Endometrial microvascular endothelial cells (primary cell): ENCODE results near the gene WIPF3.

DNA sequence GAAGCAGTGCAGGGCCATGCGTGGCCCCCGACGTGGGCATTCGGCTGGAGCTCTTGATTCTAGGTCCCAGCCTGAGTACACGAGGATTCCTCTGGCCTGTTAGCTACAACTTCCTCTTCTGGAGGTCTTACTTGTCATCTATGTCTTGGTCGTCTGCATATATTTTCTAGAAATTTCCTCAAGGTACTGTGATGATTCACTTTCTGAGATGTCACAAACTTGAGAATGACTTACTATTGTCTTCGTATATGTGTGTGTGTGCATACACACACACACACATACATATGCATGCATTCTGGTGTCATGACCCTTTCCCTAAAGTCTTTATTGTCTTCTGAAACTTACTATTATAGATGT lies 59.3 kb upstream of the JAZF1 start:
- RAMPAGE, long total RNA, result no peak

- RAMPAGE, long total RNA, result no peak
These were observed 85.1 kb upstream of the CREB5 start for GRCh38 chr7:28327197-28327582.

- RAMPAGE, long total RNA, result no peak
These were observed 20.0 kb downstream of the CREB5 start for GRCh38 chr7:28432291-28432732.

DNA sequence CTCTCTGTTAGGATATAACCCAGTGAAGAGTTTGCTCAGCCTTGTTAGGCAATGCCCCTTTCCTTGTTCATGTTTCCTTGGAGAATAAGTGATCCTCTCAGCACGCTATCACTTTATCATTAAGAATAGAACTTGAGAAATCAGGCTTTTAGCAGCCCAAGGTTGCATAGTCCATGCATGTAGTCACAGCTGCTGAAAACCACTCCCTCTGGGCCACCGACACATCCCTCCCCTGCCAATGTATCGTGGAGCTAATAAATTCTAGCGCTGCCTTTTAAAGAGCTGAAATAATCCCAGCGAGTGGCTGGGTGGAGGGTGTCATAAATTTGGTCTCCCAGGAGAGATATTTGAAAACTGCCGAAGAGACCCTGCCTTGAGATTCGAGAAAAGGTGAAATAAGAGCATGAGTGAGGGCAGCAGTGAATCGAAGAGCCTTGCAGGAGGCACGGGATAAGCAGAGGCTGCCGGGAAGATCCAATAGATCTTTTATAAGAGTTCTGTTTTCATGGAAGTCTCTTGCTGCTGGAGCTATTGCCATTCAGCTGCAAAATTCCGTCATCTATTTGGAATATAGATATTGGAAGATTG lies 249.9 kb downstream of the TRIL start:
- RAMPAGE, long total RNA, result no peak

DNA sequence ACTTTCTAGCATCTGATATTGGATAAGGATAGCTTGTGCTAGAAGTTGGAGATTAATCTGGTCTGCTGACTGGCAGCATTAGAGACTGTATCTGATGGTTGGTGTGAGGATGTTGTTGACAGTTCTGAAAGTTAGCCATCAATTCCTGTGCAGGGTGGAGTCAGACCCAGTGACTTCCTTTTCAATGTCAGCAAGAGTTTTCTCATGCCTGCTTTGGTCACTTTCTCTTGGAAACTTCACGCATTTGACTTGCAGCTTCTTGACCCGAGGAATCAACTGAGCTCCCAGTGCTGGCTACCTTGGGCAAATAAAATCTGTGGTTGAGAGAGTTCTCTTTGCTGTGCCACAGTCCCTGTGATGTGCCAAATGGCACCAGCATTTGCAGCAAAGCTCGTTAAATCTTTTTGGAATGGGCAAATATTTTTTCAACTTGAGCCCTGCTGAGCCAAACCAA lies 233.0 kb downstream of the TRIL start:
- RAMPAGE, long total RNA, result no peak

- RAMPAGE, long total RNA, result no peak
These were observed 225.6 kb downstream of the TRIL start for GRCh38 chr7:28732627-28732809.

- RAMPAGE, long total RNA, result no peak
These were observed 204.0 kb downstream of the TRIL start for GRCh38 chr7:28754023-28754646.

DNA sequence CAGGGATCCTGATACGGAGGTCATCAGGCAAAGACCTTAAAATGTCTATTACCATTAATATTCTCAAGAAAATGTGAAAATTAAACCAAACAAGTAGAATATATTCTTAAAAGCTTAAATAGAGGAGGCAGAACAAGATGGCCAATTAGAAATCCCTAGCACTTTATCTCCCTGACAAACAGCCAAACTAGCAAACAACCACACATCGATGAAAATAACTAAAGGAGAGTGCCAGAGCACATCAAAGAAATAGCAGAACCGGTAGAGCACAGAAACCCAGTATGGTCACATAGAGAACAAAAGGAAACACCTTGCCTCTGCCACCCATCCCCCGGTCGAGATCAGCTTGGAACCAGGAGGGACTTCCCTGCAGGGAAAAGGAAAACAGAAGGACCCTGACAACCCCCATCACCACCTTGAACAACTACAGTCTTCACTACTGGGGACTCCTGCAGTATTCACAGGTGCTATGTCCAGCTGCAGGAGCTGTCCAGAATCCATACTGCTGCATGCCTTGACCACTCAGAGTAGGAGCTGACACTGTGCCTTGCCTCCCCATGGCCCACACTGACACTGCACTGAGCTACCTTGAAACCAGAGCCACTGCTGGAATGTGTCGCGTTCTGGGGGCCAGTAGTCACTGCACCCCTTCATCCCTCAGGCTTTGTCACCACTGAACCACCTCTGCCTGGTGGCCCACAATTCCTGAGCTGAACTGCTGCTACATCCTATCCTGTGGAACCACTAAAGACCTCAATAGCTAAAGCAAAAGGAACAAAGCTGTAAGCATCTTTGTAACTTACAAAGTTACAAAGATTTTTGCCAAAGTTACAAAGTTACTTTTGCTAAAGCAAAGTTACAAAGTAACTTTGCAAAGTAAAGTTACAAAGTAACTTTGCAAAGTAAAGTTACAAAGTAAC lies 66.9 kb downstream of the TRIL start:
- RAMPAGE, long total RNA, result no peak

DNA sequence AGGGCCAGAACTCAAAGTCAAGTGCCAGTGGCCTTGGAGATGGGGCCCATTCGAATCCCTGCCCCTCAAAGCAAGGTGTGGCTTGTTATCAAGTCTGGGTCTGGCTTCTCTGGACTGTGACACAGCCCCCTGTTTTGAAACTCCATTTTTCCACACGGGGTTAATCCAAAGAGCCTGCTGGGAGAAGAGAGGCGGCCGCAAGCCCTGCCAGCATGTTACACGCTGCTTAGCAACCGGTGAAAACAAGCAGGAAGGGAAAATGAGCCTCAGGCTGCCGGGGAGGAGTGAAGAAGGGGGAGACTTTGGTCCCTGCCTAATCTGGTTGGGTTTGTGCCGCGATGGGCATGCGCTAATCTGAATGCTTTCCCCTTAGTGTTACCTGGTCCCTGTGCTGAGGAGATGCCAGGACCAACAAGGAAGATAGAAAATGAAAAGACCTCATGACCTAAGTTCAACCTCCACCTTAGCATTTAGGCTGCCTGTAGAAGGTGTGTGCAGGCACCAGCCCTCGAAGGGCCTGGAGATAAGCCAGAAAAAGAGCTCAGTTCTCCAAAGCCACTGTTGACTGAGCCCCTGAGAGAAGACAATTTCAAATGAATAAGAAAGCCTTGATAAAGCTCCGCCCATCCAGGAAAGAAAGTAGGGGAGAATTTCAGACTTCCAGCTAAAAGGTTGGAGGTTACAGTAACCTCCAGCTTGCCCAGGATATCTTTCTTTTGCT lies 24.7 kb downstream of the TRIL start:
- RAMPAGE, long total RNA, result no peak

DNA sequence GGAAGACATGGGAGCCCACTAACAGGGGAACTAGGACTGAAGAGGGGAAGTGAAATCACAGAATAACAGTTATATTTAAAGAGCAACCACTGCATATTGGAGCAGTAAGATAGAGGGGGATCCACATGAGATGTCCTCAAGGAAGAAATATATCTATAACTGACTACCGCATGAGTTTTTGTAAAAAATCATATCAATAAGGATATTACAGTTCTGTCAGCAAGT lies 10.4 kb downstream of the CPVL start:
- RAMPAGE, long total RNA, result no peak

GRCh38 chr7:29282846-29283390 lies 88.3 kb downstream of the CHN2 start:
- RAMPAGE, long total RNA, result no peak

DNA sequence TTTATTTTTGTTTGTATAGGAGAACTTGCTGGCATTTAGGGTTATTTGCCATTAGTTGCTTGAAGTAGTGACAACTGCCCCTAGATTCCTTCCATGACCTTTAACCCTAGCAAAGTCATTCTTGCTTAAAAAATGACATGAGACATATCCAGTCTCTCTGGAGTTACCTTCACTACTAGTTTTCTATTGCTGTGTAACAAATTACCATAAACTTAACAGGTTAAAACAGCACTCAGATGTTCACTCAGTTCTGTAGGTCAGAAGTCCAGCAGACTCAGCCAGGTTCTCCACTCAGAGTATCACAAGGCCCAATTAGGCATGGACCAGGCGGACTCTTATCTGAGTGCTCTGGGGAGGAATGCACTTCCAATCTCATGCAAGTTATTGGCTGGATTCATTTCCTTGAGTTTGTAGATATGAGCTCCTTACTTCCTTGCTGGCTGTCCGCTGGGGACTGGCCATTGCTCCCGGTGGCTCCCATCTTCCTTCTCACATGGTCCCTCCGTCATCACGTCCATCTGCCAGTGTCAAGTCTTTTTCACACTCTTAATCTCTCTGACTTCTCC lies 137.1 kb upstream of the PRR15 start:
- RAMPAGE, long total RNA, result no peak

GRCh38 chr7:29488778-29489473 lies 74.7 kb upstream of the PRR15 start:
- RAMPAGE, long total RNA, result no peak

GRCh38 chr7:29805858-29806592 lies at the start of gene WIPF3:
WIPF3 (plus strand) TSS chr7:29806508.
- RAMPAGE, long total RNA, result no peak

- RAMPAGE, long total RNA, result no peak
These were observed 60.4 kb downstream of the WIPF3 start for GRCh38 chr7:29866534-29867337.

DNA sequence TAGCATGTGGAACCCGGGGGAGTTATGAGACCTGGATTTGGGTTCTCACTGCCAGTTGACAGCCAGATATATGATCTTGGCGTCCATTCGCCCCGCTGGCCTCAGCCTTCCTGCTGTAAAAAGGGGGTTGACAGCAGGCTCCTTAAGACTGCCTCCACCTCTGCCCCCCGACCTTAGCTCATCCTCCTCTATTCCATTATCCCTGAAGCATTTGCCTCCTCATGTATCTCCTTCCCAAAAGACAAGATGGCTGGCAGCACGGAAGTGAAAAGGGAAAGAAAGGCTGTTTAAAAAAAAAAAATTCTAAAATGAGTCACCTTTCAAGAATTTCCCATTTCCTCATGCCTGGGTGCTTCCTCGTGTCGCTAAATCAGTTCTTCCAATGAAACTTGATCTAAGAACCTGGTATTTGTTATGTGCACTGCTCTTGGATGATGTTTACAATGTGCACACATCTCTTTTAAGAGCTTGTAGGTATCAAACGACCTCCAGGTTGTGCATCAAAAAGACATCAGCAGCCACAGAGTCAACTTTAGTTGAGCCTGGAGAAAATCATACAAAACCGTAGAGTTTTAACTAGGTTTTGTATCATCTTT lies 1.7 kb downstream of the SCRN1 start:
- RAMPAGE, long total RNA, result no peak

DNA sequence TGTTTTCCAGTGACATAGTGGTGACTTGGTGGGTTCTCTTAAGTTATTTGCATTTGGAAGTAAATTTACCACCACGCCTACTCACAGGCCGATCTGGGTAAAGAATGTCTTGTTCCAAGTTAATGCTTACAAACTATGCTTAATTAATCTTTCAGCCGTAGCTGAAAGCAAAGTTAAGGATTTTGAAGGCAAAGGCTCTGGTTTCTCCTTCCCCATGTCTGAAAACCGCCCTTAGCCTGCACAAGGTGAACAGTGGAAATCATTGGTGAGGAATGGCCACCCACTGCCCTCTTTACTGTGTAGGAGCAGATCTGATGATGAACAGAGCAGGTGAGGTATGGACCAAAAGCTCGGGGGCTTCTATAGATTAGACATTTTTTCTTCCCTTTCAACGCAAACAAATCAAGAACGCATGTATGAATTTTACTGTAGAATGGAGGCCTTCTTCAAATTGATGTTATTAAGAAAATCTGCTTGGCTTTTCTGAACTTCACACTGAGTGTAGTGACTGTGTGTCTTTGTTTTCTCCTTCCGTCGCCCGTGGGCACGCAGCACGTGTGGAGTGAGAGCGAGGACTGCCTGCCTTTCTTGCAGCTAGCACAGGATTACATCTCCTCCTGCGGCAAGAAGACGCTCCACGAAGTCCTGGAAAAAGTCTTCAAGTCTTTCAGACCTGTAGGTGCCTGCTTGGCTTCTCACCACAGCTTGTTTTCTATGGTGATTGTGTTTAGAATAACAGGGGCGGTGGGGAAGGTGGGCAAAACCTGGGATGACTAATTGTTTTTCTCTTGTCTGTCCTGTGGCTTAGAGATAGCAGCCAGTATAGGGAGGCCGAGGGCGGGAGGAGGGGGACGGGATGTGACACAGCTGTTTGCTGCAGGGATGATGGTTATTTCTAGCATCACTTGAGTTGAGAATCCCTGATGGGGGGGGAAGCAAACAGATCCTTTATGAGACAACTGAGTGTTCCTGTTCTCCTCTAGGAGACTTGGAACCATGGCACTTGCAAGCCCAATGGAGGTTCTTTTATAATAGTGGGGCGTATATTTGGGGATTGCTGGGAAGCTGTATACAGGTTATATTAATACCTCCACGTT lies 11.2 kb downstream of the MTURN start:
- RAMPAGE, long total RNA, result no peak

DNA sequence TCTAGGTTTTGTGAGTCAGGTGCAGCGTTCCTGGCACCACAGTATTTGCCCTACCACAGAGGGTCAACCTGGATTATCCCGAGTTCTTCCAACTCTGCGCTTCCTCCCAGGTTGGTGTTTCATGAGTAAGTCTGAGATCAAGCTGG lies 502 bp upstream of the ZNRF2 start:
- RAMPAGE, long total RNA, result no peak

- RAMPAGE, long total RNA, result no peak
These were observed 77.9 kb downstream of the ZNRF2 start for GRCh38 chr7:30362196-30362746.

DNA sequence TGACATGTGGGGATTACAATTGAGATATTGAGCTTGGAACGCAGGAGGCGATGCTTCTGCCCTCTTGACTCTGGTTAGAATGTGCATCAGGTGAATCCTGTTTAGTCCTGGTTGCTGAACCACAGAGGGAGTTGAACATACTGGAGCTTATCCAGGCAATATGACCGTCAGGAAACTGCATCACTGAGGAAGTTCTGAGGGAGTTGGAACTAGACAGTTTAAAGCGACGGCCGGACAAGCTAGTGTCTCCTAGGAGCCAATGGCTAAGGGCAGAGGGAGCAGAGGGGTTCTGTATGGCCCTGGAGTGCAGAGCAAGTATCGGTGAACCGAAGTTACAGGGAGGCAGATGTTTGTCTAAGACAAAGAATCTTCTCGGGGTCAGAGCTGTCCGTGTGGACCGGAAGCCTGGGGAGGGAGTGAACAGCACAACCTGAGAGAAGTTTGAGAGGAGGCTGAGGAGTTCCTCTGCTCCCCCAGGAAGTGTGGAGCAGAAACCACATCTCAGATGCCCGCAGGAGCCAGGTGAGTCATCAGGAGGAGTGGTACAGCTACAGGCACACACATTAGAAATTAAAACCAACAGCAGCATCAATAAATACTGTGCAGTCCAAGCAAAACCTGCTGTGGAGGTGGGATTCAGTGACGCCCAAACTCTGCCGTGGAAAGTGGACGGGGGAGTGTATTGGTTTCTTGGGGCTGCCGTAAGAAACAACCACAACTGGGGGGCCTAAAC lies 31.5 kb upstream of the GARS1 start:
- RAMPAGE, long total RNA, result no peak